Mesenchymal stem cell of adipose (primary cell): Measurements from ENCODE around the genes CERS5, SLC11A2 and SLC4A8.

- CAGE, long polyA plus RNA: no peak
These were observed 956 bp downstream of the SMARCD1 start for GRCh38 chr12:50086015-50086581.

GRCh38 chr12:50166862-50167823 is at the start of gene CERS5:
Gene CERS5, minus strand, starts transcription at chr12:50167369.
- CAGE, long polyA plus RNA: no peak

DNA sequence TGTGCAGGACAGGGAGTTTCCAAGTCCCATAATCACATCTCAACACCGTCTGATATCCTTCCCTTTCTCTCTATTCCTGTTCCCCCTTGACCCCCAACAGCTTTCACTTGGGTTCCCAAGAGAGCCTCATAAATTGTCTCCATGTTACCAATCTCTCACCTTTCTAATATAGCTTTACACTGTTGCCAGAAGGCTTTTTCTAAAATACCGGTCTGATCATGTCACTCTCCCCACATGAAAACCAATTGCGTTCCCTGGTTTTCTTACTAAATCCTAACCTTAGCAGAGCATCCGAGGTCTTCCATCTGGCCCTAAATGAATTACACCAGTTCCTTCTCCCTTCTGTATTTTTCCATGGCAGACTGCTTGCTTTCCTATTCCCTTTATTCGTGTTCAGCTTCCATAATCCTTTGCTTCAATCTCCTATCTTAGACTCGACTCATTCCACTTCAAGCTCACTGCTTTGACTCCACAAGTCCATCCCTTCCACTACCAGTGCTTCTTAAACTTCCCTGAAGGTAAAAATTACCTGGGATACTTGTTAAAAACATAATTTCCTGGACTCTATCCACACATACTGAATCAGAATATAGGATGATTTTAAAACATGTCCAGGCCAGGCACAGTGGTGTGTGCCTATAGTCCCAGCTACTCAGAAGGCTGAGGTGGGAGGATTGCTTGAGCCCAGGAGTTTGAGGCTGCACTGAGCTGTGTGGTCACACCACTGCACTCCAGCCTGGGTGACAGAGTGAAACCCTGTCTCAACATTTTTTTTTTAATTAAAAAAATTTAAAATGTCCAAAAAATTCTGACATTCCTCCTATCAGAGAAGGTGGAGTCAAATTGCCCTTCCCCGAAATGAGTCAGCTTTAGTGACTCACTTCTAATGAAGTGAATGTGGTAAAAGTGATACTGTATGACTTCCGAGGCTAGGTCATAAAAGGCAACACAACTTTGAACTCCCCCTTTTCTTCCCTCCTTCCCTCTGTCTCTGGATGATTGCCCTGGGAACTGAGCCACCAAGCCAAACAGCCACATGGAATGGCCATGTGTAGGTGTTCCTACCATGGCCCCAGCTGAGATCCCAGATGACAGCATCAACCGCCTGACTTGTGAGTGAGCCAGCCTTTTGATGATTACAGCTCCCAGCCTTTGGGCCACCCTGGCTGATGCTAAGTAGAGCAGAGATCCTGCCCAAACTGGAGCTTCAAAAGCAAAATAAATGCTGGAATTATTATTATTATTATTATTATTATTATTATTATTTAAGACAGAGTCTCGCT is 36.5 kb downstream of the LIMA1 start:
- CAGE, long polyA plus RNA: no peak

DNA sequence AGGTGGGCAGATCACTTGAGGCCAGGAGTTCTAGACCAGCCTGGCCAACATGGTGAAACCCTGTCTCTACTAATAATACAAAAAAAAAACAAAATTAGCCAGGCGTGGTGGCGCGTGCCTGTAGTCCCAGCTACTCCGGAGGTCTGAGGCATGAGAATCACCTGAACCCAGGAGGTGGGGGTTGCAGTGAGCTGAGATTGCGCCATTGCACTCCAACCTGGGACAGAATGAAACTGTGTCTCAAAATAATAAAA is 8.3 kb downstream of the LIMA1 start:
- CAGE, long polyA plus RNA: no peak

DNA sequence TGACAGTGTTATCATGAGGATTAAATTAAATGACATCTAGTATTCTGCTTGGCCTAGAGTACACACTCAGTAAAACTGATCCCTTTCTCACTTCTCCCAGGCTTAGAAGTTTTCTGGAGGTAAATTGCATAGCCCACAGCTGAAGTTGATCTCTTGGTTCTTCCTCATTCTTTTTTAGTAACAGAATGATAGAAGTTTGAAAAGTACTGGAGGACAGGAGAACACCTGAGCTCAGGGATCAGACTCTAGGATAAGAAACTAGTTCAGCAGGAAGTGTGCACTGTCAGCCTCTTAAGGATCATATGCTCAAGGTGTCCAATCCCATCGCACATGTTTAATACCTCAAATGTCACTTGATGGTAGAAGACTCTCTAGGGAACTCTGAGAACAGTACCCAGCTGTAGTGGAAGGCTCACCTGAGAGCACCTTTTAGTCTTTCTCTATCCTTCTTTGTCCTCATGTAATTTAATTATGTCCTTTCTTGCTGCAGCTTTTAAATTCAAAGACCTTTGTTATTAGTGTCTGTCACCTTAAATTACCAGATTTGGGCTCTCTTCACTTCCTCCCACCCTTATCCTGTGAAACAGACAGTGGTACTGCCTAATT is 14.7 kb upstream of the LIMA1 start:
- CAGE, long polyA plus RNA: no peak

- CAGE, long polyA plus RNA: no peak
These were observed 20.9 kb upstream of the LIMA1 start for GRCh38 chr12:50304168-50304629.

GRCh38 chr12:50460863-50461490 is 43.8 kb upstream of the DIP2B start:
- CAGE, long polyA plus RNA: no peak

- CAGE, long polyA plus RNA: no peak
These were observed 29.2 kb upstream of the DIP2B start for GRCh38 chr12:50475502-50475987.

DNA sequence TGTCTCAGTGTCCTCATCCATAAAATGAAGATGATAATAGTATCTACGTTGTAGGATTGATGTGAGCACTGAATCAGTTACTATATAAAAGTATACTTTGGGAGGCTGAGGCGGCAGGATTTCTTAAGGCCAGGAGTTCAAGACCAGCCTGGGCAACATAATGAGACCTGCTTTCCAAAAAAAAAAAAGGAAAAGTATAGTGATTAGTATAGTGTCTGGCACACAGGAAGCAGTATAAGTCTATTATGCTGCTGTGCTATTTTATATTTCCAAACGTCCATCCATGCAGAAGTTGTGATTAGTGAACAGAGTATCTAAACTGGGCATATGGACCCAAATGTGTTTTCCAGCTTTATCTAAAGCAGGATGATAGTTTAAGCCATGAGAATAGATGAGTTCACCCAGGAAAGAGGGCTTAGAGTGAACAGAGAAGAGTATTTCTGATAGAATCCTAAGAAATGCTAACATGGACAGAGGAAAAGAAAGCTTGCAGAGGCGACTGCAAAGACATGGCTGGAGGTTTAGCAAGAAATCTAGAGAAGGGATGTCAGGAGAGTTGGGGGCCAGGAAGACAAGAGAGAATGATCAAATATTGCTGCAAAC is 23.6 kb downstream of the DIP2B start:
- CAGE, long polyA plus RNA: no peak

DNA sequence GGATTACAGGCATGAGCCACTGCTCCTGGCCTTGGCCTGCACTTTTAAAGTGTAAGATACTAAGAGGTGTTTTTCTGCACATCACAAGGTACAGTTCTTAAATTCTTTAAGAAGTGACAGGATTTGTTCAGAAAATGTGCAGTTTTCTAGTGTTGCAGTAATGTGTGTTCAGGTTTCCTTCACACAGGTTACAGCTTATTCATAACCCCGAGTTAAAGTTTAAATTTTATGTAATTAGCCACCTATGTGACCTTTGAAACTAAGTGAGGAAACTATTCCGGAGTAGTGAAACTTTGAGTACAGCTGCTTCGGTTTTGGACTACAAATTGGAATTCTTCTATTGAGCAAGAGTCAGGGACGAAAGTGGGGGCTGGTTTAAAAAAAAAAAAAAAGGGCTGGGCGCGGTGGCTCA is 44.0 kb downstream of the DIP2B start:
- CAGE, long polyA plus RNA: no peak

- CAGE, long polyA plus RNA: no peak
These were observed 114.4 kb downstream of the DIP2B start for GRCh38 chr12:50618954-50619795.

DNA sequence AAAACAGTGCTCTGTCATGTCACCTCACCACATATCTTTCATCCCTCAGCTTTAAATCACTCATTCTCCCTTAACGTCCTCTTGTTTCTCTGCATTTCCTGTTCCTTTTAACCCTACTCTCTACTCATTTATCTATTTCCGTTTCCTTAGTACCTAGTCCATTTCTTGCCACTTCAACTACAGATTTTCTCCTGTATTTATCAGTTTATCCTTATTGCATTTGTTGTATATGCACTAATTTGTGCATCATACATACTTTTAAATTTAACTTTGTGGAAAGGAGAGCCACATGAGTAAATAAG is 120.3 kb downstream of the DIP2B start:
- CAGE, long polyA plus RNA: no peak

GRCh38 chr12:50660026-50660440 is 103.9 kb upstream of the ATF1 start:
- CAGE, long polyA plus RNA: no peak

- CAGE, long polyA plus RNA: no peak
These were observed 687 bp downstream of the SLC11A2 start for GRCh38 chr12:51025325-51026068.

DNA sequence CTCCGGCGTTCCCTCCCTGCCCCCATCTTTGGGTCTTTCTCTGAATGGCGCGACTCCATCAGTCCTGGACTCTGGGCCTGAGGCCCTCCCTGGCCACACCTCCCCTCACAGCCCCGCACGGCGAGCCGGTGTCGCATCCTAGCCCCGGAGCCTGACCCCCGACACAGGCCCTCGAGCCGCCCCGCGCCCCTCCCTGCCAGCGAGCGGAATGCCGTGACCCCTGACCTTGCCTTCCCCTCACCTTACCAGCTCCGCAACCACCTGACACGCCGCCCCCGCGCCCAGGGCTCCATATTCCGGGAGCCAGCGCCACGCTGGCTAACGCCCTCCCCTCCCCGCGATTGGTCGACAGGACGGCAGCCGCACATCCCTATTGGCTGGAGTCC is at the start of gene SLC11A2:
Gene SLC11A2 (minus strand): TSS at position 316 of the 386 bp plus-strand sequence.
- CAGE, long polyA plus RNA: no peak

DNA sequence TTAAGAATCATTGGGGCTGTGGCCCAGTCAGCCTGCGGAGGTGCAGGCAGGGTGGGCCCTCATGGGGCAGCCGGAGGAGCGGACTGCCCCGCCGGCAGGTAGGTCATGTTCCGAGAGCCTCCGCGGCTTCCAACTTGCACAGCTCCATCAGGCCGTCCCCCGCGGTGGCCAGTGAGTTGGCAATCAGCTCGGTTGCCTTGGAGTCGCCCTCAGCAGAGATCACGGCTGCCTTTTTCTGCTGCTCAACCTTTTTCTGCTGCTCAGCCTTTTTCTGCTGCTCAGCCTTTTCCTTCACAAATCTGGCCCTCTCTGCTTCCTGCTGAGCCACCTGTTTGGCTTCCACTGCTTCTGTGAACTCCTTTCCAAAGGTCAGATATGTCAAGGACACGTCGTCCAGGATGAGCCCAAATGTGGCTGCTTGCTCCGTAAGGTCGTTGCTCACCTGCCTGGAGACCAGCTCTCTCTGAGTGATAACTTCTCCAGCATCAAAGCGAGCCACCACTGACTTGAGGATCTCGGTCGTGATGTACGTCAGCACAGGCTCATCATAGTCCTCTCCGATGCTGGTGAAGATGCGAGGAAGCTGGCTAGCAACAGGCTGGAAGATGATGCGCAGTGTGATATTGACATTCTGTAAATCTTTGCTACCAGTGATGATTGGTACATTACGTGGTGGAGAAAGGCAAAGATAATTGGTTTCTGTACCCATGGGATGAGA is 41.3 kb upstream of the CSRNP2 start:
- CAGE, long polyA plus RNA: no peak

GRCh38 chr12:51139316-51139931 is 33.5 kb downstream of the TFCP2 start:
- CAGE, long polyA plus RNA: no peak

GRCh38 chr12:51171896-51172598 is 888 bp downstream of the TFCP2 start:
- CAGE, long polyA plus RNA: no peak

DNA sequence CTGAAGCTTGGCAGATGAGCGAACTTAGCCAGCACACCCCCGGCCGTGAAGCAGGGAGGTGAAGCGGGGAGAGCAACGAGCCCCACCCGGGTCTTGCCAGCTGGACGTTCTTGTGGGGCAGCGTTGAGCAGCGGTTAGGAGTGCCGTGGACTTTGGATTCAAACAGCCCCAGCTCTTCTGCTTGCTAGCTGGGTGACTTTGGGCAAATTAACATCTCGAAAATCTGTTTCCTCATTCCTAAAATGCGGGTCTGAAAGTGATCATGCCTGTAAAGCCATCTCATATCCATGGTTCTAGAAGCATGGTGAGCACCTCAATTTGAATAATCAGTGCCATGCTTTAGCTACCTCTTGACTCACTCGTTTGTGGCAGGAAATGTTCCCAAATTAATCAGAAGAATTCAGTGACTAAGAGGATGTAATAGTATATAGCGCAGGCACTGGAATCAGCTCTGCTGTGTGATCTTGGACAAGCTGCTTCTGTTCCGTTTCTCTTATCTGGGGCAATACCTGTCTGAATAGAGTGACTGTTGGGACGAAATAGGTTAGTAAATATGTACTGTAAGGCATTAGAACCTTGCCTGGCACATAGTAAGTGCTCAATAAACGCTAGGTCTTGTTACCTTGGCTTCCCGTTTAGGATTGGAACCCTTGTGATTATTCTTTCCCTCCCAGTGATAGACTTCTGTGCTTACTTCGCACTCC is 664 bp upstream of the SMAGP start:
- CAGE, long polyA plus RNA: no peak

GRCh38 chr12:51424496-51425462 is at the start of gene SLC4A8:
Gene SLC4A8, plus strand, starts transcription at chr12:51424831.
- CAGE, long polyA plus RNA: no peak